H1 (cell line): ENCODE measurements around the gene ELMO3.

GRCh38 chr16:67182880-67183633 lies 706 bp downstream of the MATCAP1 start:
- RRBS = no CpG with 5 or more reads among the region's 15 CpGs
CAGE:
- cytosol, long polyA plus RNA = start-site peak on the minus strand at chr16:67183530-67183619, 10 reads
- long polyA plus RNA = no peak
- nucleus, long polyA plus RNA = start-site peak on the minus strand at chr16:67183058-67183266, 21 reads; start-site peak on the minus strand at chr16:67183529-67183534, 25 reads

GRCh38 chr16:67194354-67195123 lies 2.6 kb downstream of the E2F4 start:
- RRBS = no CpG with 5 or more reads among the region's 6 CpGs
CAGE:
- cytosol, long polyA plus RNA = no peak
- long polyA plus RNA = no peak
- nucleus, long polyA plus RNA = no peak

DNA sequence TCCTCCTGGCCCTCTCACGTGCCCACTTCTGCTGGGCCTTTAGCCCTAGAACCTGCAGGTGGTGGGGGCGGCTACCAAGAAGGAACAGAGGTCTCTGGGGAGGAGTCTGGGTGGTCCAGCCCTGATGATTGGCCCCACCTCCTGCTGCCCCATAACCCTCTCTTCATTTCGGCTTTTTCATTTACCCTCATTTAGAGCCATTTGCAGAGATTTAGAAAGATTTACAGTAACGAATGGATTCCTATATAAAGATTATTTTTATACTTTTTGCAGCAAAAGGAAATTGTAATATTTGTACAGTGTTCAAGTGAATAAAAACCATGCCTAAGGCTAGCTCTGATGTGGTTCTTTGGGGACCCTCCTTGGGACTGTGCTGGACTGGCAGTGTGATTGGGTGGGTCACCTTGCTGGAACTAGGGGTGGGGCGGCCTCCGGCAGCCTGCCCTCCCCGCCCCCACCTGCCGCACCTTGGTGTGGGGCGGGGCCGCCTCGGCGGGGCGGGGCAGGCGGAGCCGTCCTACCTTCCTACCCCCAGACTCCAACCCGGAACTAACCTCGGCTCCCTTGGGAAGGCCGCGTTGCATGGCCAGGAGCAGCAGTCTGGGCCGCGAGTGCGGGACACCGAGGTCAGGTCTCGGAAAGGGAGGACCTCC lies at the start of gene ELMO3:
TSS of gene ELMO3 (plus strand) at position 546 of the 653 bp plus-strand sequence.
- RRBS = no CpG with 5 or more reads among the region's 24 CpGs
CAGE:
- cytosol, long polyA plus RNA = start-site peak on the plus strand centred at position 85 of the sequence, 42 bp wide, 178 reads; start-site peak on the plus strand centred at position 559 of the sequence, 36 bp wide, 66 reads
- long polyA plus RNA = no peak
- nucleus, long polyA plus RNA = start-site peak on the plus strand centred at position 91 of the sequence, 53 bp wide, 212 reads; start-site peak on the plus strand centred at position 560 of the sequence, 17 bp wide, 36 reads

GRCh38 chr16:67206460-67206793 lies 7.5 kb downstream of the ELMO3 start:
- RRBS = no CpG with 5 or more reads among the region's 4 CpGs
CAGE:
- cytosol, long polyA plus RNA = no peak
- long polyA plus RNA = no peak
- nucleus, long polyA plus RNA = no peak

DNA sequence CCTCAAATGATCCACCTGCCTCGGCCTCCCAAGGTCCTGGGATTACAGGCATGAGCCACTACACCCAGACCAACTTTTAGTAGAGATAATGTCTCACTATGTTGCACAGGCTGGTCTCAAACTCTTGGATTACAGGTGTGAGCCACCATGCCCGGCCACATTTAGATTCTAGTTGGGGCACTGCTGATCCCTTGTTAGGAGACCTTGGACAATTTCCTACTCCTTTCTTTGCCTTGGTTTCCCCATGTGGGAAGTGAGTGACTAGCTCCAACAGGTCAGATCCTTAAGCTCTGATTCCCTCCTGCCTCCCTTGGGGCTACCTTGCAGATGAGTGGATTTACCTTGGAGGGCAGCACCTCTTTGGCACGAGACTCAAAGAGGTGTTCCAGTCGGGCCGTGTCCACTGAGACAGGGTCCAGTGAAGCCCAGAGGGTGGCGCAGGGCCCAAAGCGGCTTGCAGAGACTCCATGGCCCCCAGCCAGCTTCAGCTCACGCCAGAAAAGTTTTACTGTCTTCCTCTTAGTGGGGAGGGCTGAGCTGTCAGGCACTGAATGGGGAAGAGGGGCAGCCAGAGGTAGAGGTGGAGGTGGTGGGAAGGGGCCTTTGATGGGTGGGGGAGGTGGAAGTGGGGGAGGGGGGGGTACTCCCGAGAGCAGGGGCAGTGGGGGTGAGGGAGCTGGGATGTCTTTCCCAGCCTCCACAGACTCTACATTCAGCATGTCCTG lies 6.5 kb downstream of the TMEM208 start:
- RRBS = no CpG with 5 or more reads among the region's 9 CpGs
CAGE:
- cytosol, long polyA plus RNA = no peak
- long polyA plus RNA = no peak
- nucleus, long polyA plus RNA = no peak

DNA sequence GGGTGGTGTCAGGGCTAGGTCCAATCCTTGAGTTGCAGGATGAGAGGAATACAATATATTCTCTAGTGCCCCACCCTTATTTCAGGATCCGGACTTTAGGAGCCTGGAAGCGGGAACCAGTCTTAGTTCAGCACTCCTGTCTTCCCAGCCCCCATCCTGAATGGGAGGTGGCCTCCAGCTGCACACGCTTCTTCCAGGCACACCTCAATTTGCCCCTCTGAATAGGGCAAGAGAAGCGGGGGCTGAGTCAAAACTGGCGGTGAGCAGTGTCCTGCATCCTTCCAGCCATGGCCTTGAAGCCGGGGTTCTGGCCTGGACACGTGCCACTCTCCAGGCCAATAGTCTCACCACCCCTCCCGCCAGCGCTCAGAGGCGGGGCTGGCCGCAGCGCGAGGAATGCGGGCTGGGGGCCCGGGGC lies 1.5 kb downstream of the FHOD1 start:
- RRBS = 4% methylated on average over 5 of the region's 15 CpGs
CAGE:
- cytosol, long polyA plus RNA = no peak
- long polyA plus RNA = no peak
- nucleus, long polyA plus RNA = no peak

DNA sequence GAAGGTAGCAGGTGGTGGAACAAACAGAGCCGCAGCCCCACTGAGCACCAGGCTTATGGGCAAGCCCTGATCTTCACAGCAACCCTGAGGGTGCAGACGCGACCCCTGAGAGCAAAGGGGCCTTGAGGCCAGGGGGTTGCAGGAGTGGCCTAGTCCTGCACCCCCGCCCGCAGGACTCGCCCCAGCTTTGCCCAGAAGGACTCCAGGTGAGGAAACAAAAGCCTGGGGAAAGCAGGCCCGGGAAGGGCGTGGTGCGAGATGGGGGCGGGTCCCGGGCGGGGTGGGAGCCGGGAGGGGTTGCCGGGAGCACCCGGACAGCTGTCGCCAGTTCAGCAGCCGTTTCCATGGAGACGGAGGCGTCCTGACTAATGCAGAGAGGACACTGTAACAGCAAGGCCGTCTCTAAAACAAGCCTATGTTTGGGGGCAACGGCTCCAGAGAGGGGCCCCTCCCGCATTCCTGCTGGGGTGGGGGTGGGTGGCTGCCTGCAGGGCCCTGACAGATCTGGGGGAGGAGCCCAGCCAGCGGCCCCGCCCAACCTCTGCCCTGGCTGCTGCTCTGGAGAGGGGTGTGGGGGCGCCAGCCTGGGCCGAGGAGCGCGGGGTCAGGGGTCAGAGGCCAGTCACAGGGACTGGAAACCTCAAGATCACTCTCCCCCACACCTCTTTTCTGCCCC lies 2.9 kb upstream of the TPPP3 start:
- RRBS = no CpG with 5 or more reads among the region's 28 CpGs
CAGE:
- cytosol, long polyA plus RNA = no peak
- long polyA plus RNA = no peak
- nucleus, long polyA plus RNA = no peak

- RRBS = 92% methylated on average over 8 of the region's 20 CpGs
CAGE:
- cytosol, long polyA plus RNA = no peak
- long polyA plus RNA = no peak
- nucleus, long polyA plus RNA = no peak
These were observed 10.2 kb downstream of the HSD11B2 start for GRCh38 chr16:67440885-67441755.

DNA sequence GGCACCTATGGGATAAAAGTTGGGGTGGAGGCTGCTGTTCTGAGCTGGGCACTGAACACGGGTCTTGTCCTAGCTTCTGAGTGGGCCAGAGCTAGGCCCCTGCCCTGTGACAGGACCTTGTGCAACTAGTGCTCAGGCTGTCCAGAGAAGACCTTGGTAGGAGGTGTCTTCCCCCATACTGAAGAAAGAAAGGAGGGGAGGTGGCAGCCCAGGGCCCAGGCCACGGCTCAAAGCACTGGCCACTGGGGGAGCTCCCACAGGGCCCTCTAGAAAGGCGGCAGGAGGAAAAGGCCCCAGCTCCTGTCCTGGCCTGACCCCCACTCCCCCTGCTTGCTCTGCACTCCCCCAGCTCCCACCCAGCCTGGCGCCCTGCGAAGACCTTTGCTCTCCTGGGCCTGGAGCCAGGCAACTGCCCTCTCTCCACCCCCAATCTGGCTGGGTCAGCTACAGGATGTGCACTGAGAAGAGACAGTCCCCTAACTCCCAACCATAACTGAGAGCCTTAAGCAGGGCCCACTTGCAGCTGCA lies 15.1 kb downstream of the HSD11B2 start:
- RRBS = no CpG with 5 or more reads among the region's 5 CpGs
CAGE:
- cytosol, long polyA plus RNA = no peak
- long polyA plus RNA = no peak
- nucleus, long polyA plus RNA = no peak

DNA sequence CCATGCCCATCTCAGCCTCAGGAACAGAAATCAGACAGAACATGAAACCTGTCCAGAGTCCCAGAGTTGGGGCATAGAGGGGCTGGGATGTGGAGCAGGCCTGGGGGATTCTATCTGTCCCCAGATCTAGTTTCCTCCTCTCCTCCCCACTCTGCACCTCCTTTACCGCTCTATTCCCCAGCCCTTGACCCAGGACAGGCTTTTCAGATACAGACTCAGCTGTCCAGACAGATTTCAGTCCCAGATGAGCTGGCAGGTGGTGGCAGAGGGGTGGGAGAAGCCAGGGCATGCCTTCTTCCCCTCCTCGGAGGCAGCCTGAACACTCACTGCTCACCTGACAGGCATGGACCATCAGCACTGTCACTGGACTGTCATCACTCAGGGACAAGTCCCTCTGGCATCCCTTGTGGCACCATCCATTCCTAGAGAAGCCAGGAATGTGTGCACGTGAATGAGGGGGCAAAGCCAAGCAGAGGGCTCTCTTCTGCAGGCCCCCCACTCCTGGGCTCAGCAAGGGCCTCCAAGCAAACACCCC lies 23.7 kb downstream of the ATP6V0D1 start:
- RRBS = no CpG with 5 or more reads among the region's 3 CpGs
CAGE:
- cytosol, long polyA plus RNA = no peak
- long polyA plus RNA = no peak
- nucleus, long polyA plus RNA = no peak

DNA sequence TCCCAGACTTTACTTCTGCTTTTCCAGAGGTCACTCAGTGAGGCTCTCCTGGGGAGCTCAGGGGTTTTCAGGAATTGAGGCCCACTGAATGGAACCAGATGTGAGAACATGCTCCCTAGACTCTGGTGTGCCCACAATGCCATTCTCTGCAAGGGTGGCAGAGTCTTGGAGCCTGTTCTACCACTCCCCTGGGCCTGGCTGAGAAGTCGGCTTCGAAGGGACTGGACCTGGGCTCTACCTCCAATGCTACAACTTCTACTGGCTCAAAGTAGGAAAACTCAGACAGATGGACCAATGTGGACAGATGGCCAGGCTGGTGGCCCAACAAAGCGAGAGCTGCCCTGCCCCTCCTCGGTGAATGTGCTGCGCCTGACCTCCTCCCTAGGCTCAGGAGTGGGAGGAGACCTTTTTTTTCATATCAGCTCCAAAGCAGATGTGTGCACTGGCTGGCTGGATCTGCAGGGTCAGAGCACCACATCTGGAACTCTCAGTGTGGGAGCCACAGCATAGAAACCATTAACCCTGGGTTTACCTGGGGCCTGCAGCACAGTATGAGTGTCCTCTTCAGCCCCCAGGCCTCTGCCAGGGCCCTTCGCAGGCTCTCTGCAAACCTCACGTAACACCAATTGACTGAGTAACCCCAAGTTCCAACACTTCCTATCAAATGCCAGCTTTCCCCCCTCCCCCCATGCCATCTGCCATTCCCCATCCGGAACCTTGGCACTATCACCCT lies 20.8 kb downstream of the ATP6V0D1 start:
- RRBS = no CpG with 5 or more reads among the region's 8 CpGs
CAGE:
- cytosol, long polyA plus RNA = no peak
- long polyA plus RNA = no peak
- nucleus, long polyA plus RNA = no peak

GRCh38 chr16:67502253-67502933 lies 19.0 kb upstream of the AGRP start:
- RRBS = no CpG with 5 or more reads among the region's 12 CpGs
CAGE:
- cytosol, long polyA plus RNA = no peak
- long polyA plus RNA = no peak
- nucleus, long polyA plus RNA = no peak

DNA sequence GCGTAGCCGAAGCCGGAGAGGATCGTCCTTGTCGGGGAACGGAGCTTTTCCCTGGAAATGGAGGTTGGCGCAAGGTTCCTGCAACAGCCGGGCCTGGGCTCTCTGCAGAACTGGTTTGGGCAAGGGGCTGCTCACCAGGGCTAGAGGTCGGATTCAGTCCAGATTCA lies 701 bp downstream of the RIPOR1 start:
- RRBS = 5% methylated on average over 6 of the region's 9 CpGs
CAGE:
- cytosol, long polyA plus RNA = no peak
- long polyA plus RNA = no peak
- nucleus, long polyA plus RNA = no peak

DNA sequence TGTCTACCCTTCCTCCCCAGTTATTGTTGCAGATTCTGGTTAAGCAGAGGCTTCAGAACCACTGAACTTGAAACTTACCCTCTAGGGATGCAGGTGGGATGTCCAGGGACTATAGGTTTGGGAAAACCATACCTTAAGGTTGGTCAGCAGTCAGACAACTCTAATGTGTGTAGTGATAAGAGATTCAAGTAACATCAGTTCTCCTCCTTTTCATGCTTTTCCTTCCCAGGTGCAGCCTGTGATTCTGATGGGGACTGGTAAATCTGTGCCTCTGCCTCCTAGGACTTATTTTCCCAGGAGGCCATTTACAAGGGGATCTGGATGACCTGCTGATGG lies 1.6 kb downstream of the THAP11 start:
CAGE:
- cytosol, long polyA plus RNA = start-site peak on the plus strand centred at position 89 of the sequence, 10 bp wide, 16 reads
- long polyA plus RNA = no peak
- nucleus, long polyA plus RNA = no peak

DNA sequence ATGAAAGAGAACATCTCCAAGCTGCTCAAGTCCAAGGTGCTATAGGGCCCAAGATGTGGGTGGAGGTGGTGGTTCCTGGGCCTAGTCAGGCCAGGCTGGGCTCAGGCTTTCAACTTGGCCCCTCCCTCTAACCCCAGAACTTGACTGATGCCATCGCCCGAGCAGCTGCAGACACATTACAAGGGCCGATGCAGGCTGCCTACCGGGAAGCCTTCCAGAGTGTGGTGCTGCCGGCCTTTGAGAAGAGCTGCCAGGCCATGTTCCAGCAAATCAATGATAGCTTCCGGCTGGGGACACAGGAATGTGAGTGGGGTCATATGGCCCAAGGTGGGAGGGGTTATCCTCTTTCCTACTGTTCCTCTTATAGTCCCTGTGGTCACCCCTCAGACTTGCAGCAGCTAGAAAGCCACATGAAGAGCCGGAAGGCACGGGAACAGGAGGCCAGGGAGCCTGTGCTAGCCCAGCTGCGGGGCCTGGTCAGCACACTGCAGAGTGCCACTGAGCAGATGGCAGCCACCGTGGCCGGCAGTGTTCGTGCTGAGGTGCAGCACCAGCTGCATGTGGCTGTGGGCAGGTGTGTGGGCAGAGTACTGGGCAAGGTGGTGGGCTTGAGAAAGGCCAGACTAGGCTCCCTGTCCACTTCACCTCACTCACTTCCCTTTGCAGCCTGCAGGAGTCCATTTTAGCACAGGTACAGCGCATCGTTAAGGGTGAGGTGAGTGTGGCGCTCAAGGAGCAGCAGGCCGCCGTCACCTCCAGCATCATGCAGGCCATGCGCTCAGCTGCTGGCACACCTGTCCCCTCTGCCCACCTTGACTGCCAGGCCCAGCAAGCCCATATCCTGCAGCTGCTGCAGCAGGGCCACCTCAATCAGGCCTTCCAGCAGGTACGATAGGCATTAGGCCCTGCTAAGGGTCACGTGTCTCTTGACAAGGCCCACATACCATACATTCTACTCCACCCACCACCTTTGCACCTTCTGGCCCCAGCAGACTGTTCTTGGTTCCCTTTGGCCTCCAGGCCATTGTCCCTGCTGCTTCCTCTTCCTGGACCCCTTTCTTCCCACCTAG lies 2.1 kb upstream of the NRN1L start:
- RRBS = 87% methylated on average over 3 of the region's 20 CpGs
CAGE:
- cytosol, long polyA plus RNA = no peak
- long polyA plus RNA = no peak
- nucleus, long polyA plus RNA = no peak

- RRBS = no CpG with 5 or more reads among the region's 6 CpGs
CAGE:
- cytosol, long polyA plus RNA = no peak
- long polyA plus RNA = no peak
- nucleus, long polyA plus RNA = no peak
These were observed 14.3 kb downstream of the PSKH1 start for GRCh38 chr16:67907400-67907797.

GRCh38 chr16:67957561-67958303 lies 10.7 kb downstream of the SLC12A4 start:
- RRBS = no CpG with 5 or more reads among the region's 12 CpGs
CAGE:
- cytosol, long polyA plus RNA = no peak
- long polyA plus RNA = no peak
- nucleus, long polyA plus RNA = no peak

- RRBS = no CpG with 5 or more reads among the region's 9 CpGs
CAGE:
- cytosol, long polyA plus RNA = no peak
- long polyA plus RNA = no peak
- nucleus, long polyA plus RNA = no peak
These were observed 9.8 kb downstream of the SLC12A4 start for GRCh38 chr16:67958400-67959289.

GRCh38 chr16:67965003-67966232 lies 3.0 kb downstream of the SLC12A4 start:
- RRBS = no CpG with 5 or more reads among the region's 12 CpGs
CAGE:
- cytosol, long polyA plus RNA = no peak
- long polyA plus RNA = no peak
- nucleus, long polyA plus RNA = no peak

- RRBS = no CpG with 5 or more reads among the region's 5 CpGs
CAGE:
- cytosol, long polyA plus RNA = no peak
- long polyA plus RNA = no peak
- nucleus, long polyA plus RNA = start-site peak on the minus strand at chr16:67966793-67966819, 287 reads
These were observed 1.6 kb downstream of the SLC12A4 start for GRCh38 chr16:67966738-67967298.